Thoracic aorta (tissue), 1 donor: ENCODE measurements around the genes RPL21, LNX2 and PDX1.

GRCh38 chr13:25874781-25875376, 176.9 kb downstream of the SHISA2 start:
- RAMPAGE, long total RNA, result no peak

DNA sequence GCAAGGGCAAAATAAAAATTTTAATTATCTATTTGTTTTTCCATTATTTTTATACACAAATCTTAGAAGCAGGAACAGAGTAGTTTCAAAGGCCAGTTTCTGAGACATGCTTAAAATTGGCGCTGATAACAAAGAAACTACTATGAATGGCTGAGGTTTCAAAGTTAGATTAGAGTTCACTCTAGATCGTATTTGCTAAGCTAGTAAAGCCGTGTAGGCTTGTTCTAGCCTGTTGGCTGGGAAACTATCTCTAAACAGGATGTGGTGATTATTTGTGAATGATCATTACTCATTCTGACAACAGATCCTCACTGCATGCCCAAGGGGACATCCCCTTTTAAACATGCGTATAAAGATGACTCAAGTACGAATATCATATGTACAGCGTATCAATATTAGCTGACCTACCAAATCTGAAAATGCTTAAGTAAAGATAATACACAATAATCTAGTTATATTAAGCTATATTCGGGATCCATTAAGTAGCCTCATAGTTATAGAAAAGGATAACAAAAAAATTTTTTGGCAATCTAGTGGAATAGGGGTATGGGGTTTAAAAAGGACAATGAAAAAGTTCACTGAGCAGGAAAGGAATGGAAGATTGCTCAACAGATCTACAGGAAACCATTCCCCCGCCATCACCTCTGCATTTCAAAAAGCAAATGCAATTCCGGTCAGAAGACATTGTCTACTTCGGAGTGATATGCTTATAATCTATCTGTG, 150.1 kb downstream of the SHISA2 start:
- RAMPAGE, long total RNA, result no peak

DNA sequence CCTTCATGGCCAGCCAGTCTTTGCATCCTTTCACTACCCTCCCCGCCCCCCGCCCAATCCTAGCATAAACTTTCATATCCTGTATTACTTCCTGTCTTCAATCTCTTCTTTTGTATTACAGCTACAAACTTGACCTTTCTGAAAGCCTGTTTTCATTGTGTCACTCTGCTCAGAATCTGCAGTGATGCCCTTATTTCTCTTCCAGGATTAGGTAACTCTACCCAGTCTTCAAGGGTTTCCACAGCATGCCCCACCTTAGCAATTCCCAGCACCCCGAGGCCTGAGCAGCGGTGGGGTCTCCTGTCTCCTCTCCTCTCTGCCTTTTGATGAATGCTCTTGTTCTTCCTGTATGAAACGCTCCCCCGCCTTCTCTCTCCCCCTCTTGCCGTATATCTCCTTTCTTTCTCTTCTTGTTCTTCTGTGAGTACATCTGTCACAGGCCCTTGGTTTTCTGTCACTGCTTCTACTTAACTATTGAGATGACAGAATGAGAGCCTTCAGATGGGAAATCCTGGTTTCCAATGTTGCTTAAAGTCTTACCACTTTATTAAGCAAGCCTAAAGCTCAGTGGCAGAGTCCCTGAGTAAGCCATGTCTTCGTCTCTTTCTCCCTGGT, 145.5 kb downstream of the SHISA2 start:
- RAMPAGE, long total RNA, result no peak

DNA sequence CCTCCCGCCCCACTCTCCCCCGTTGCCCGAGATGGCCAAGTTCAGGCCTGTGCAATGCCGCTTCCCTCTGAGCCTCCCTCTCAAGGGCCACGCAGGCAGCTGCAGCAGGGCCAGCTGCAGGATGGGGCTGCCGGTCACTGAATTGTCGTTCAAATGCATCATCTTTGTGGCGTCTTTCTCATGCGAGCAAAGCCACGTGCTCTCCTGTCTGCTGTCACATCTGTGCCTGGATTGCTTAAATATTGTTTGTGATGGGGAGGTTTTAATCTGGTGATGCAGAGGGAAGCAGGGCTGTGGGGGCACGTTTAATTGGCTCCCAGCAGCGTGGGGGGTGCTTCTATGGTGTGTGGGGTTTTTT, 26.6 kb downstream of the SHISA2 start:
- RAMPAGE, long total RNA, result no peak

GRCh38 chr13:26561258-26561954, 3.9 kb downstream of the WASF3 start:
- RAMPAGE, long total RNA, result no peak

DNA sequence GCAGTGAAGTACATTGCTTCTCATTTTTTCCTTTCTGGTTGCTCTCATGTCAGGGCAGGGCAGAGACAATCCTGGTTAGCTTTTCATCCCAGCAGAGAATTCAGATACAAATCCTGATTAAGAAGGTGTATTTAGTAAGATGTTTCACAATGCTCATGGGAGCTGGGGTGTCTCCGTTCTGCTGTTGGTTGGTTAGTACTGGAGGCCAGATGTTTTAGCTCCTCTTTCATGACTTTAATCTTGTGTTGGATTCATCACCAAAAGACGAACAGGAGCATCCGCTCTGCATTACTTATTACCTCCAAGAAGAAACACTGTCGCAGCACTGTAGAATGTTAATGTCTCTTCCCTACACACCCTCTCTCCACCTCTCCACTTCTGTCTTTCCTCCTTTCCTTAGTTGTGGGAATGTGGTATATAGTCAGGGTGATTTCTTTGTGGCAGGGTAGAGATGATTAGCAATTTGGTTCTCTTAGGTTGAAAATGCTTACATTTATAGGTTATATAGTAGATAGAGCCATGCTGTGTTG, 43.1 kb downstream of the WASF3 start:
- RAMPAGE, long total RNA, result no peak

DNA sequence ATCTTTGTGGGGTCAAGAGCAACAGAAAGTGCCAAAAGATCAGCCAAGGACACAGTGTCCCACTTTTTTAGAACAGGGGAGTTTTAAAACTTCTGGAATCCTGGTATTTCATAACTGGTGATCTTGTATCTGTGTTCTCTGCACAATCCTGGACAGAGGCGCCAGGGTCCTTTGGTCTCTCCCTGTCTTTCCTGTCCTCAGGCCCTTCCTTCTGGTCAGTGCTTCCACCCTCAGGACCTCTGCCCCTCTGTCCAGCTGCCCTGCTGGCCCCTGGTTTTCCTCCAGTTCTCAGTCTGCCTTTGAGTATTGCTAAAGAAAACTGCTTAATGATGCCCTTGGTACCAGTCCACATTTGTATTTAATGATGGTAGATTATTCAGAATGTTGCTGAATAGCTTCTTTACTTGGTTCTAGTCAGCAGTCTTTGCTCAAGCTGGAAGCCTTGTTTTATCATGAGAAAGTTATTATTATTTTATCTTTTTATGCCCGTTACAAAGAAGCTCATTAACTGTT, 47.4 kb downstream of the WASF3 start:
- RAMPAGE, long total RNA, result no peak

DNA sequence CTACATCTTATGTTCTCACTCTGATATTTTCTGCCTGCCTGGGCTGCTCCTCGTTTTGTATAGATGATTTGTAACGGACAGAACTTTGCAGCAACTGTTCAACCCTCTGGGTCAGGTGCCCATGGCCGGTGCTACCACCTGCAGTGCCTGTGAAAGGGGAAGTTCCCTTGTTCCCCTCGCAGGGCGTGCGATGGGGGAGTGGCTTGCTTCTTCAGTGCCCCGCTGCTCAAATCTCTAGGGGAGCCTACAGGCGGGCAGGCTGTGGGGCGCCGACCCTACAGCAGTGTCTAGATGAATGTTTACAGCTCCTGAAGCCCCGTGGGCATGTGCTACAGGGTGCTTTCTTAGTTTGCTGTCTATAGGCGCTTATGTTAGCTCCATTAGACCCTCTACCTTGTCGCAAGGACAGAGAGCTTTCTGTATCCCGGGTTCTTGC, 24.7 kb upstream of the GPR12 start:
- RAMPAGE, long total RNA, result no peak

GRCh38 chr13:26964569-26965408, 204.2 kb upstream of the GPR12 start:
- RAMPAGE, long total RNA, result no peak

DNA sequence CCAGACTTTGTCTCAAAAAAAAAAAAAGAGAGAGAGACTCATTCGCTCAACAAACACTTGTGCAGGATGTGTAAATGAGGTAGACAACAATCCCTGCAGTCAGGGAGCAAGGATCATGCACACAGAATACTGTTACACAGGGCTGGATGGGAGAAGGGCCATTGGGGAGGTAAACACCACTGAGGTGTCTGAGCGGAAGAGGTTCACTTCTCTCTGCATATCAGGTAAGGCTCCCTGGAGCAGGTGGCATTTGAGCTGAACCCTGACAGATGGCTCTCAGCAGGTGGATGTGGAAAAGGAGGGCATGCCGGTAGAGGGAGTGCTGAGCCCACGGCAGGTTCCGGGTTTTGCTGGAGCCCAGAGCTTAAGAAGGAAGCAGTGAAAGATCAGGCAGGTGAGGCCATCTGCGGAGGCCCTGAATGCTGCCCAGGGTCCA, 199.6 kb downstream of the USP12 start:
- RAMPAGE, long total RNA, result no peak

GRCh38 chr13:27251154-27252073, at the start of gene RPL21:
Gene RPL21 (plus strand): TSS chr13:27251558.
- RAMPAGE, long total RNA, result start-site peak on the minus strand at chr13:27251253-27251270, 19 reads; start-site peak on the plus strand at chr13:27251307-27251462, 30 reads; start-site peak on the plus strand at chr13:27251553-27251559, 1,623 reads; start-site peak on the plus strand at chr13:27251562-27251568, 34 reads

DNA sequence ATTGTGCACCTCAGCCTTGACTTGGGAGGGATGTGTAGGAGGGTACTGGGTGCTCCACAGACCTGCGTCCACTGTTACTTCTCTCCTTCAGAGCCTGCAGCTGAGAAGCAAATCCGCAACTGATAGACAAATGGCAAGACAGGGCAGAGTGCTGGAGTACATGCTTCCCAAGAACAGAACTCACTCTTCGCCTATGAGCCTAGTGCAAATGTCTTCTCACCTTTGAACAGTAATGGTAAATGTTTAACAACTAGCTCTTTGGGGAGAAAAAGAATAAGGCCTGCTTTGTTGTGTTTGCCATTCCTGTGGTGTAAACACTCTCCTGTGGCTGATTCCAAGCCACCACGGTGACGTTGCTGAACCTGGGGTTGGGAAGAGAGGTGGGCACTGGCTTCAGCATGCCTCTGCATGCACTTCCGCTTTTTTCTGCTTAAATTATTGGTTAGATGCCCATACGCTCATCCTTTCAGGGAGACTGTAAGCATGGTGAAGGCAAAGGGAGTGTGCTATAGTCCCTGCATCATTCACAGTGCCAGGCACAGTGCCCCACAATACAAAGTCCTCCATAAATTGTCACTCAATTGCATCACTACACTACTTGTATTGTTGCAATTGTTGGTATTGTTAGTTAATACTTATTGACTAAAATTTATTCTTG, 28.1 kb upstream of the GTF3A start:
- RAMPAGE, long total RNA, result no peak

- RAMPAGE, long total RNA, result no peak
Measured at GRCh38 chr13:27403790-27404515, 20.5 kb upstream of the GTF3A start.

GRCh38 chr13:27549169-27549658, 71.1 kb downstream of the LNX2 start:
- RAMPAGE, long total RNA, result no peak

- RAMPAGE, long total RNA, result no peak
Measured at GRCh38 chr13:27562250-27563009, 57.9 kb downstream of the LNX2 start.

DNA sequence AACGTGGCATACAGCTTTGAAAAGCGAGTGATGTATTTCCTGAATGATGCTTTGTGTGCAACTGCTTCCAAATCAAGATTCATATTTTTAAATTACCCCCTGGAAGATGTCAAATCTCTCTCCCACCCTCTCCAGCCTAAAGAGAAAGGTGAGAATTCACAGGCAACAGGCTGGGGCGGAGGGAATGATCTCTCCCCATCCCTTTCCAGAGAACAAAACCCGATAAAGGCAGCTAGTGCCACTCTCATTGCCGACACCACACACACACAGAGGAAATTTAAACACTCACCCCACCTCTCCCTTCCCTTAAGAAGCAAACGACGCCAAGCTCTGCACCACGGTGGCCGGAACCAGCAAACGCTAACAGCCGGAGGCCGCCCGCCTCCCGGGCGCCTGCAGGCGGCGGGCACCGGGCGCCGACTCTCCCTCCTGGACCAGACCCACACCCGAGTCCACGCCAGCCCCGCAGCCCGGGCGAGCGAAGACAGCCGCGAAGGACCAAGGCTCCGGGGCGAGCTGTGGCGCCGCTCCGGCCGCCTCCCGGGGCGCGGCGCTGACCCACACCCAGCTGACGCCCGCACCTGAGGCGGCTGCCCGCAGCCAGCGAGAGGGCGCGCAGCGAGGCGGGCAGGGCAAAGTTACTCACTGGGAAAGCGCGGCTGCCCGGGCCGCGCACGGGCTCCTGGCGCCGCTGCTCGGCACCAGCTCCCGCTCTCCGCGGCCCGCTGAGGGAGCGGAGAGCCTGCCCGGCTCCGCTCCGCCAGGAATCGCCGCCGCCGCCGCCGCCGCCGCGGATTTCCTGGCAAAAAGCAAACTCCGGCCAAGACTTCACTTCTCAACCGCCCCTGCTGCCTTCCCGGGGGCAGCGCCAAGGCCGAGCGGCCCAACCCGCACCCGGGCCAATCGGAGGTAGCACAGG, at the start of gene LNX2:
Gene LNX2 (minus strand): TSS at position 801 of the 919 bp plus-strand sequence.
- RAMPAGE, long total RNA, result no peak

DNA sequence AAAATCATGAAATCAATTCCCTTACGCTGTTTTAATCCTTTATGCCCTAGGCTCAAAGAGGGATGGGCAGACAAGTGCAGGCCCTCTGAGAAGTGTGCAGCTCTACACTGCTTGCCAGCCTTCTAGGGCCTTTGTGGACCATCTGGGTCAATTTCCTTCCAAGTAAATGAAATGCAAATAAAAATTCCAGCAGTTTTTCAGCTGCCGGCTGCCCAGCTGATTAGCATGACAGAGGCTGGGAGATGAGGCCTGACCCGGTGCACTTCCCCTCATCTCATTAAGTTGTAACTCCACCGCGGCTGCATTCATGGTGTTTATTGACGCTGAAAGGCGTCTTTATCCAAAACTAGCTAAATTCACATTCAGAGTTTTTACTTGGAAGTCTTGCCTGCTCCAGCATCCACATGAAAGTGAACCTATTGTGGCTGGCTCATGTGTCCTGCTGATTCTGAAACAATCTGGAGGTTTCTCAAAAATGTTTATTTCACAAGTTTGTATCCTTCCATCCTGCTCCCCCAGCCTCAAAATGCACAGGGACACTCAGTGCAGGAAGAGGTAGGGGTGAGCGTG, 47.4 kb upstream of the GSX1 start:
- RAMPAGE, long total RNA, result no peak

DNA sequence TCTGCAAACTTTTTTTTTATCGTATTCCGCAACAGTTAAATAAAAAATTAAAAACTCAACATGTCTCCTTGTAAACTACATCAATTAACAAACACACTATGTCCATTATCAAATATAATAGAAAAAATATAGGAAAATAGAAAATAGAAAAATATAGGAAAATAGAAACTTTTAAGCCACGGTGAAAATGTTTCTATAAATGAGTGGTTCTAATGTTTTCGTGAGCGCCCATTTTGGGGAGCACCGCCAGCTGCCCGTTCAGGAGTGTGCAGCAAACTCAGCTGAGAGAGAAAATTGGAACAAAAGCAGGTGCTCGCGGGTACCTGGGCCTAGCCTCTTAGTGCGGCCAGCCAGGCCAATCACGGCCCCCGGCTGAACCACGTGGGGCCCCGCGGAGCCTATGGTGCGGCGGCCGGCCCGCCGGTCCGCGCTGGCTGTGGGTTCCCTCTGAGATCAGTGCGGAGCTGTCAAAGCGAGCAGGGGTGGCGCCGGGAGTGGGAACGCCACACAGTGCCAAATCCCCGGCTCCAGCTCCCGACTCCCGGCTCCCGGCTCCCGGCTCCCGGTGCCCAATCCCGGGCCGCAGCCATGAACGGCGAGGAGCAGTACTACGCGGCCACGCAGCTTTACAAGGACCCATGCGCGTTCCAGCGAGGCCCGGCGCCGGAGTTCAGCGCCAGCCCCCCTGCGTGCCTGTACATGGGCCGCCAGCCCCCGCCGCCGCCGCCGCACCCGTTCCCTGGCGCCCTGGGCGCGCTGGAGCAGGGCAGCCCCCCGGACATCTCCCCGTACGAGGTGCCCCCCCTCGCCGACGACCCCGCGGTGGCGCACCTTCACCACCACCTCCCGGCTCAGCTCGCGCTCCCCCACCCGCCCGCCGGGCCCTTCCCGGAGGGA, at the start of gene PDX1:
Gene PDX1 (plus strand): TSS at position 450 of the 897 bp plus-strand sequence.
- RAMPAGE, long total RNA, result no peak

DNA sequence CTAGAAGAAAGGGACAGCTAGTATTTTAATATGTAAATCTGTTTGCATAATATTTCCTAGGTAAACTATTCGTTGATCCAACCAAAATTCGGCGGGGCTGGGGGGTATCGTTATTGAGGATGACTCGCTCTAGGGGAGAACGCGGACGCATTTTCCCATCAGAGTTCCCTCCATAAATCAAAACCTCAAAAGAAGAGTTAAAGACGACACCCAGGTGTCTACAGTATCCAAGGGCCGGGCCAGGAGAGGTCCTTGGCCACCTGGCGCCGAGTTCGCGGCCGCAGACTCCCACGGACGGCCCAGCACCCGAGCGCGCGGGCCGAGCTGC, 585 bp downstream of the FLT3 start:
- RAMPAGE, long total RNA, result no peak

DNA sequence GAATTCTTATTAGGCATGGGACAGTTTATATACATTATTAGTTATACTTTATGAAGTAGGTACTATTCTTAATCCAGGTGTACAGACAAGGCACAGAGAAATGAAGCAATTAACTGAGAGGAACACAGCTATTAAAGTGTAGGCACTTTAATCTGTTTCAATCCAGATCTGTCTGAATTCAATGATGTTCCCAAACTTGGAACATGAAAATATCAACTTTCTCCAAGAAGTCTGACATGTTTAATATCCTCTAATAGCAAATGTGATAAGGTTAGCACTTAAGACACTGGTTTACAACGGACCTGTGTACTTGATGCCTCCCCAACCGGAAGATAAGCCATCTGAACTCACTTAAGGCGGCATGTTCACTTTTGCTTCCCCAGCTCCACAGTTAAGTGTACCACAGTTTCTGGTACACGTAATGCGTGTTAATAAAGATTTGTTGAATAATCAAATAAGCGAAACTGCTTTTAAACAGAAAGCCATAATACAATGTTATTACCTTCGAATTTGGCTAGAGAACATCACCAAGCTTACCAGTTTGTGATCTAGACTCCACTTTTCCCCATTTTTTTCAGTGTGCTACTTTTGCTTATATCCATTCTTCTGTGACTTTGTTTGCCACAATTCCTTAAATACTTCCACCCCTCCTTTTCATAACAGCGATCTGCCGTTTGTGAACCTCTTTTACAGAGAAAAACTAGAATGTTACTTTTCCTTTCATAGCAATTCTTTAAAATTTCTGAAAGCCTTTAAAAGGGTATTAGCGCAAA, 1.4 kb upstream of the PAN3 start:
- RAMPAGE, long total RNA, result no peak